Ovary (tissue), 7 donors: Measurements from ENCODE around the genes MAP3K5 and IL20RA.

GRCh38 chr6:136001131-136001616 is 149.7 kb downstream of the PDE7B start:
- PRO-cap, 7 experiments = no peak in any of the 7 experiments
- RAMPAGE, long total RNA, 2 experiments = start-site peak on the plus strand in 1 of 2 experiments, at chr6:136001088-136001515 at its widest, 8 reads per replicate

- PRO-cap, 7 experiments = peak in 2 of 7 experiments; most common plus-strand start chr6:136038808 (in 2); most common minus-strand start chr6:136038667 (in 1)
- RAMPAGE, long total RNA, 2 experiments = no peak in any of the 2 experiments
These were observed 187.1 kb downstream of the PDE7B start for GRCh38 chr6:136038572-136038952.

DNA sequence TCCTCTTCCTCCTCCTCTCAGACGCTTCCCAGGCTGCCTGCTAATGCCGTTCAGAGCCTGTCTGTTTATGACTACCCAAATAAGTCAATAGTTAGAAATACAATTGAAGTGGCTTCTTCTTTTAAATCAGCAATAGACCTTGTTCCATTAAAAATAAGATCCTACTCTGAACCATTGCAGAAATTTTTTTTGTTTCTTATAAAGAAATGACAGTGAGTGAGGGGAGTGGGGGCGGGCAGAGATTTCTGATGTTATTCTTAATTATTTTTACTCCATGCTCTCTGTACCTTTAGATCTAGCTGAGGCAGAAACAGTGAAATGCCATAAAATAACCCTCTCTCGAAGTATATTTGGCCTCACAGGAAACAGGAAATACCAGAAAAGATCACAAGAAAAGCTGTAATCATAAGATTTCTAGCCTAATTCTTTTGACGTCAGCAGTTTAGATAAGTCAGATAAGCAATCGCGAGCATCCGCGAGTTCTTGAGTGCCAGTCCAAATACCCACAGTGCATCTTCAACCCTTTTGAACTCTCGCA is 199.1 kb downstream of the MTFR2 start:
- PRO-cap, 7 experiments = peak in 1 of 7 experiments; most common plus-strand start position 486 of the sequence (in 1)
- RAMPAGE, long total RNA, 2 experiments = no peak in any of the 2 experiments

- PRO-cap, 7 experiments = no peak in any of the 7 experiments
- RAMPAGE, long total RNA, 2 experiments = no peak in any of the 2 experiments
These were observed 24.6 kb downstream of the MTFR2 start for GRCh38 chr6:136225541-136225812.

GRCh38 chr6:136251856-136252528 is 1.9 kb upstream of the MTFR2 start:
- PRO-cap, 7 experiments = no peak in any of the 7 experiments
- RAMPAGE, long total RNA, 2 experiments = no peak in any of the 2 experiments

DNA sequence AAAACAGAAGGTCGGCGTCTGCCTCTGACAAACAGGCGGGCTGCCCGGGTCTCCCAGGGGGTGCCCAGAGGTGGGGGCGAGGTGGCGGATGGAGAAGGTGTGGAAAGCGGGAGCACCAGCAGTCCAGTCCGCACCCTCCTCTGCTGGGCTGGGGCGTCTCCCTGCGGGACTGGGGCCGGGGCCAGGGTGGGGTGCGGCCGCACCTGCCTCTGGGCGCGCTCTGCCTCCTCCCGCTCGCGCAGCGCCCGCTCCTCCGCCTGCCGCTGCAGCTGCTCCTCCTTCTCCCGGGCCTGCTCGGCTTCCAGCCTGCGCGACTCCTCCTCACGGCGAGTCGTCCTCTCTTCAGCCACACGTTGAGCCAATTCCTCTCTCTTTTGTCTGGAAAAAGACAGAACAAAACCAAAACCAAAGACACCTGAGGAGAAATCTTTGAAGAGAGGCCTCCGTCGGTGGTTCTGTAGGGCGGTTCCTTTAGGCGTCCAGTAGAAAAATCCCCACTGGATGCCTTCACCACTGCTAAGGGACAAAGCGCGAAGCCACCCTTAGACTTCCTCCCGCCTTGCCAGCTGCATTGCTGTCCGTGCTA is 71.2 kb upstream of the BCLAF1 start:
- PRO-cap, 7 experiments = no peak in any of the 7 experiments
- RAMPAGE, long total RNA, 2 experiments = no peak in any of the 2 experiments

GRCh38 chr6:136739797-136740801 is 52.2 kb downstream of the MAP3K5 start:
- PRO-cap, 7 experiments = peak in 2 of 7 experiments; most common plus-strand start chr6:136740510 (in 1); most common minus-strand start chr6:136740396 (in 1)
- RAMPAGE, long total RNA, 2 experiments = no peak in any of the 2 experiments

DNA sequence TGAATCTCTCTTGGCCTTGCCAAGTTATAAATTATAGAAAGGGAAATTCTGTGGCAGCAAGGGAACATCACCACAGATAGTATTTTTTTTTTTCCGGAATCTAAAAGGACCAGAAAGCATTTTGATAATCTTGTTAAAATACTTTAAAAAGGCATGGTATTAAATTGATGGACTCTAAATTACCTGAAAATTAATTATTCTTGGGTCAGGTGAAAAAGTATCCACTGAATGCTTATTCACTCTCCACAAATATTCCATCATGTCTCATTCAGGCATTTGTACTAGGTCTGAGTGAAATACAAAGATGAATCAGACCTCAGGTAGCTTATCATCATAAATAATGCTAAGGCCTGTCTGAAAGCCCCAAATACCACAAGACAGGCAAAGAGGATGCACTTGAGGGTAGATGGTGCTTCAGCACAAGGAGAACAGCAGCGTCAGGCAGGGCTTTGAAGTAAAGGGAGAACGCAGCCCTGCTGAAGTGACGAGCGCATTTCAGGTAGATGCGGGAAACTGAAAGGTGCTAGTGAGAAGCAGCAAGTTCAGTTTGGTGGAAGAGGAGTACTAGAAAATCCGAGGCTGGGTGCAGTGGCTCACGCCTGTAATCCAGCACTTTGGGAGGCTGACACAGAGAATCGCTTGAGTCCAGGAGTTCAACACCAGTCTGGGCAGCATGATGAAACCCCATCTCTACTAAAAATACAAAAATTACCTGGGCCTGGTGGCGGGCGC is 38.7 kb downstream of the MAP3K5 start:
- PRO-cap, 7 experiments = no peak in any of the 7 experiments
- RAMPAGE, long total RNA, 2 experiments = no peak in any of the 2 experiments

- PRO-cap, 7 experiments = no peak in any of the 7 experiments
- RAMPAGE, long total RNA, 2 experiments = no peak in any of the 2 experiments
These were observed 1.4 kb downstream of the MAP3K5 start for GRCh38 chr6:136790865-136791218.

DNA sequence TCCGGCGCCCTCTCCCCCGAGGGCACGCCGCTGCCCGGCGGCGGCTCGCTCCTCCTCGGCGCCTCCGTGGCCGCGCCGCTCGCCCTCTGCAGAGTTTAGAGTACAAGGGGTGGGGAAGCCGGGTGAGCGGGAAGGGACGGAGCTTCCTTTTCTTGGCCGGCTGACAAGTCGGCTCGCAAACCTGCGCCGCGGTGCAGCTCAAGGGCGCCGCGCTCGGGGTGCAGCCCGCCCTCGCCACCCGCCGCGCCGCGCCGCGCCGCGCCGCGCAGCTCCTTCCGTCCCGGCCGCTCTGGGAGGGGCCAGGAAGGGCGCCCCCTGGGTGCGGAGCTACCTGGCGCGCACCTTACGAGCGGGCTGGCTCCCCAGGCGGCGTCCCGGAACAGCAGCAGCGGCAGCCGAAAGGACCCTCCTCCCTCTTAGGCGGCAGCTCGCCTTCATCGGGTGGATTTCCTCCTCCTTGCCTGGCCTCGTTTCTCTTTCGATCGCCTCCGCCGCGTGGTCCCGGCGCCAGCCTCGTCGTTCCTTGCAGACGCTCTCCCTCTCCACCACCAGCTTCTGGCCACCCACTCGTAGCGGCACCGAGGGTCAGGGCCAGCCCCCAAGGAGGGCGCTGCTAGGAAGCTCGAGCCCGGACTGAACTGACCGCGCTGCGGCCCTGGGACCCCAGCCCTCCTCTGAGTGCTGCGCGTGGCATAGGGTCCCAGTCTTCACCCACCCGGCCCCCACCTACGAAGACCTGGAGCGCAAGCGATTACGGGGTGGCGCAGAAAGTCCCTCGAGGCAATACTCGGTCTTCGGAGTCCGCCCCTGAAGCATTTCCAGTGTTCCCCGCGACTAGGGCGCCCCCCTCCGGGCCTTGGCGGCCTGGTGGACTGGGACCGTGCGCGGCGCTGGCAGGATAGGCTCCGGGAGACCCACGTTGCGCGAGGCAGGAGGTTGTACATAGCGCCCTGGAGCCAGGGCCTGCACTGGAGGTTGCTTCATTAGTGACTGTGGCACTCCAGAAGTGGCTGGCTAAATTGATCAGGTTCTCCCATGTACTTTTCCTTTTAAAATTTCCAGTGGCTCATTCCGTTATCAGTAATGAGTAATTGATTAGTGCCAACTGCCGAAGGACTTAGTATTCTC is at the start of gene MAP3K5:
MAP3K5 (minus strand) TSS at position 175 of the 1,128 bp plus-strand sequence.
- PRO-cap, 7 experiments = peak in 7 of 7 experiments; most common plus-strand start position 983 of the sequence (in 4); most common minus-strand start position 97 of the sequence (in 7)
- RAMPAGE, long total RNA, 2 experiments = start-site peak on the plus strand in 1 of 2 experiments, centred at position 358 of the sequence, 18 reads per replicate; start-site peak on the minus strand in 1 of 2 experiments, centred at position 758 of the sequence, 59 reads per replicate

GRCh38 chr6:137044829-137045460 is at the start of gene IL20RA:
IL20RA (minus strand) TSS chr6:137044965.
- PRO-cap, 7 experiments = peak in 5 of 7 experiments; most common minus-strand start chr6:137044965 (in 5)
- RAMPAGE, long total RNA, 2 experiments = no peak in any of the 2 experiments

- PRO-cap, 7 experiments = no peak in any of the 7 experiments
- RAMPAGE, long total RNA, 2 experiments = no peak in any of the 2 experiments
These were observed 167.8 kb upstream of the TNFAIP3 start for GRCh38 chr6:137699167-137699694.

DNA sequence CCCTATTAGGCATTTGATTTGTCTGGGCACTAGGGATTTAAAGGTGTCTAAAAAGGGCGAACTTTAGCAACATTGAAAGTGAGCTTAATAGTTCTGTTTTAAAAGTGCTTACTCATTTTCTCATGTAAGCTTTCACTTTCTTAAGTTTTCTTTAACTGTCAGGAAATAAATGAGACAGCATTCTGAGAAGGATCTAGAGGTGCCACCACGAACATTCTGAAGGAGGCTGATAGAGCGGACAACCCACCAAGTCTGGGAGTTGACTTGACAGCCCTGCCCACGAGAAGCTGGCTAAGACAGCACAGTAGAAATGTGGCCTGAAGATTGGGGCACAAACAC is 144.4 kb upstream of the TNFAIP3 start:
- PRO-cap, 7 experiments = peak in 1 of 7 experiments; most common plus-strand start position 180 of the sequence (in 1)
- RAMPAGE, long total RNA, 2 experiments = no peak in any of the 2 experiments

GRCh38 chr6:137728669-137729413 is 138.2 kb upstream of the TNFAIP3 start:
- PRO-cap, 7 experiments = no peak in any of the 7 experiments
- RAMPAGE, long total RNA, 2 experiments = no peak in any of the 2 experiments

DNA sequence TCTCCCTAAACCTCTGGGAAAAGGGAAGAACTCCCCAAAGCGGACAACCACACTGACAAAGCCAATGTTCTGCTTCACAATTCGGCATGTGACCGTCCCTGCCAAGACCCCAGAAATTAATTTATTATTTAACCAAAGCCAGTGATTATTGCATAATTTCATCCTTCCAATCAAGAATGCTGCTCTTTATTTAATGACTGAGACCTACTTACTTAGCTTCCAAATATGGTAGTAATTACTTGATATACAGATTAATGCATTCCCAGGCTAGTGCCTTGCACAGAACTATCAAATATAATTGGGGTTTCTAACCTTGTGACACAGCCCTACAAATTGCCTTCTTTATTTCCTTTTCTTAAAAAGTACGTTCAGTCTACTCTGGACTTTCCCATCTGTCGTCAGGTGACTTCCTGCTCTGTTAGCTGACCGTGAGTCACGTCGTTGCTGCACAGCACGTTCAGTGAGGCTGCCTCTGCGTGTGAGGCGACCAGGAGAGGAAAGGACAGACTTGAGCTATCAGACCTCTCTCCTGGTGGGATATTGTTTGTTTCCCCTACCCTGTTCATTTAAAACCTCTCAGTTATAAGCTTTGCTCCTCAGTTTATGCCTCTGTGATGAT is 55.8 kb upstream of the TNFAIP3 start:
- PRO-cap, 7 experiments = peak in 6 of 7 experiments; most common plus-strand start position 460 of the sequence (in 4); most common minus-strand start position 297 of the sequence (in 1)
- RAMPAGE, long total RNA, 2 experiments = start-site peak on the plus strand in 1 of 2 experiments, centred at position 479 of the sequence, 5 reads per replicate

DNA sequence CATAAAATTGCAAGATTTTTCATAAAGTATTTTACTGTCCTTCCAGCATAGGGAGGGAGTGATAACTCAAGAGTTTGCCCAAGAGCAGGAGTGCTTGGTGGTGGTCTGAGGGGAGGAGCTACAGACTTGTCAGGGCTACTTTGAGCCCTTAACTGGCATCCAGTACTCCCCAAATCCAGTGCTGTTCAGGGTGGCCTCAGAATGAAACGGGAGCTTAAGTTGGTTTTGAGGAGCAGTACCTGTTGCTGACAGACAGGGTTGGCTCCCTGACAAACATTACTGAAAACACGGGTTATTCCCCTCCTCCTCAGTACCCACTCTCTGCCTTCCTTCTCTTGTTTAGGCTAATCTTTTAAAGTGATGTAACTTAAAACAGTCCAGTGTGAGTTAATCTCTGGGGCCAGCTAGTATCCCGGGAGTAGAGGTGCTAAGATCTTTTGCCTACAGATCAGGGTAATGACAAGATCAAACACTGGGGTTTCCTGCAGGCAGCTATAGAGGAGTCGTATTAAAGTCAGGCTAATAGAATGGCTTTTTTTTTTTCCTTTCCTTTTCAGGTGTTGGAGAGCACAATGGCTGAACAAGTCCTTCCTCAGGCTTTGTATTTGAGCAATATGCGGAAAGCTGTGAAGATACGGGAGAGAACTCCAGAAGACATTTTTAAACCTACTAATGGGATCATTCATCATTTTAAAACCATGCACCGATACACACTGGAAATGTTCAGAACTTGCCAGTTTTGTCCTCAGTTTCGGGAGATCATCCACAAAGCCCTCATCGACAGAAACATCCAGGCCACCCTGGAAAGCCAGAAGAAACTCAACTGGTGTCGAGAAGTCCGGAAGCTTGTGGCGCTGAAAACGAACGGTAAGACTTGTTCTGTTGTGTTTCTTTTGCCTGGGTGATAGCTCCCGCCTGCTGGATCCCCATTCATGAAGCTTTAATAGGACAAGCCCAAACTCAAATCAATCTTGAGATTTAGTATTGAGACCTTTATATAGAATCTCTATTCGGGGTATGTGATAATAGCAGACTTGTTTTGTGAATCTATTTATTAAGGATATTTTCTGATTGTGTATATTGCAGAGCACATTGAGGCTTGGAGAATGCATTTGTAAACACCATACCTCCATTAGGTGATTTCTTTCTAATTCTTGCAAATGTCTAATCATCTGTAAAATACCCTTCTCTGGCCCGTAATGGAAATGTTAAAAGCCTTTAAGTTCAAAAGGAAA is 4.0 kb downstream of the TNFAIP3 start:
- PRO-cap, 7 experiments = peak in 6 of 7 experiments; most common plus-strand start position 380 of the sequence (in 4); most common minus-strand start position 850 of the sequence (in 6)
- RAMPAGE, long total RNA, 2 experiments = no peak in any of the 2 experiments

GRCh38 chr6:137878299-137879013 is 11.4 kb downstream of the TNFAIP3 start:
- PRO-cap, 7 experiments = no peak in any of the 7 experiments
- RAMPAGE, long total RNA, 2 experiments = no peak in any of the 2 experiments

DNA sequence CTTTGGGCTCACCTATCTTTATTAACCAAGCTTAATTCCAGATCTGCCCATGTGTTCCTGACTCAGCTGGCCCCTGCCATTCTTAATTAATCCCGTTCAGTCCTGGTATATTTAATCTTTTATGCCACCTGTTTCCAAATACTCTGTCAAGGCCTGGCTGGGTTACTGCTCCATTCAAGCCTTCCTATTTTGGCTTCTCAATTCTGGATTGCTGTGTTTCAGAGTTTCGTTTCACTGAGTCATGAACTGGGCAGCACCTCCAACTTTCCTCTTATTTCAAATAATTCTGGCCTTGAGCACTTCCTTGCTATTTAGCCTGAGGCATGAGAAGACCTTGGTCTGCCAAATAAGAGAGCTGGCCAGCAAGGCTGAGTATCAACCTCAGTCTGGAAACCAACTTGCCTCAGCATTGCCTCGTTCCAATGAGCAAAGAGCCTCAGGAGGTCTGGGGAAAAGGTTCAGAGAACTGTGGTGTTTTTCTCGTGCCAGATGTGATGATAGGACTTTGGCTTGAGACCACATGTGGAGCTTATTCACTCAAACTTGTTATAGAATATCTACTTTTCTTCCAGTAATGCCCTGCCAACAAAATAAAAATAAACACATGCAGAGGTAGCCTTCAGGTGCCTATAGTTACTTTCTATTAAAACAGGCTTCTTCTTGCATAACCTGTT is 66.7 kb downstream of the TNFAIP3 start:
- PRO-cap, 7 experiments = peak in 1 of 7 experiments; most common plus-strand start position 307 of the sequence (in 1)
- RAMPAGE, long total RNA, 2 experiments = no peak in any of the 2 experiments

GRCh38 chr6:137975189-137975630 is 108.2 kb downstream of the TNFAIP3 start:
- PRO-cap, 7 experiments = no peak in any of the 7 experiments
- RAMPAGE, long total RNA, 2 experiments = no peak in any of the 2 experiments

- PRO-cap, 7 experiments = no peak in any of the 7 experiments
- RAMPAGE, long total RNA, 2 experiments = no peak in any of the 2 experiments
These were observed 115.3 kb downstream of the TNFAIP3 start for GRCh38 chr6:137982364-137982781.